Ovary (tissue), 7 donors: ENCODE measurements around a stretch of chr9.

GRCh38 chr9:73152859-73153648, 1.4 kb downstream of the ANXA1 start:
- PRO-cap, 7 experiments: peak in 2 of 7 experiments; most common plus-strand start chr9:73153100 (in 1); most common minus-strand start chr9:73153046 (in 2)
- RAMPAGE, long total RNA, 2 experiments: no peak in any of the 2 experiments

- PRO-cap, 7 experiments: no peak in any of the 7 experiments
- RAMPAGE, long total RNA, 2 experiments: no peak in any of the 2 experiments
Measured at GRCh38 chr9:73164315-73164978, 12.8 kb downstream of the ANXA1 start.

DNA sequence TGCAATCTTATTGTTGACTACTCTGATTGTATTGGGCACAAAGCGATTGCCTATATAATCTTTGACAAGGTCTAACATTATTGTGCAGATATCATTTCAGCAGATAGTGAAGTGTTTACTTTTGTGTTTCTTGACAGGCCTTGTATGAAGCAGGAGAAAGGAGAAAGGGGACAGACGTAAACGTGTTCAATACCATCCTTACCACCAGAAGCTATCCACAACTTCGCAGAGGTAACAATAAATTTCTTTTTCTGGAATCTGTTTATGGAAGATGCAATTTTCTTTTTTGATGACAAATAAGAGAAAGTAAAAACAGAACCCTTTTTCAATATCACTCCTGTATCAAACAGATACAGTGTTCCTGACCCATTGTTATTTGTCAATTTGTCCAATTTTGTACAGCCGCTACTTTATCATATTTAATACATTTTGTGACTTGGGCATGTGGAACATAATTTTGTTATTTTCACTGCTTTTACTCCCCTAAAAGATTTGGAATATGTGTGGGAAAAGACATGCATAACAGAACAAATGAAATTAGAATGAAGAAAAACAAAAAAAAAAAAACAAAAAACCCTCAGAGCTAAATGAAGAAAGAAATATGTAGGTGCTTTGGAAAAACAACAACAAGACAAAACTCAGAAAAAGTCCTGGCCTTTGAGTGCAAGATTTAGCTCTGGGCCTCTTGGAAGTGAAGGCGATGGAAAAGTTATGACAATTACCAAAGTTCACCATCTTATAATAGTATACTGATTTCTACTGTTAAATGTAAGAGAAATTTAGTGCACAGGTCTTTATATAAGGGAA, 13.5 kb downstream of the ANXA1 start:
- PRO-cap, 7 experiments: no peak in any of the 7 experiments
- RAMPAGE, long total RNA, 2 experiments: no peak in any of the 2 experiments

GRCh38 chr9:74087700-74088454, 409.3 kb upstream of the RORB start:
- PRO-cap, 7 experiments: no peak in any of the 7 experiments
- RAMPAGE, long total RNA, 2 experiments: no peak in any of the 2 experiments

DNA sequence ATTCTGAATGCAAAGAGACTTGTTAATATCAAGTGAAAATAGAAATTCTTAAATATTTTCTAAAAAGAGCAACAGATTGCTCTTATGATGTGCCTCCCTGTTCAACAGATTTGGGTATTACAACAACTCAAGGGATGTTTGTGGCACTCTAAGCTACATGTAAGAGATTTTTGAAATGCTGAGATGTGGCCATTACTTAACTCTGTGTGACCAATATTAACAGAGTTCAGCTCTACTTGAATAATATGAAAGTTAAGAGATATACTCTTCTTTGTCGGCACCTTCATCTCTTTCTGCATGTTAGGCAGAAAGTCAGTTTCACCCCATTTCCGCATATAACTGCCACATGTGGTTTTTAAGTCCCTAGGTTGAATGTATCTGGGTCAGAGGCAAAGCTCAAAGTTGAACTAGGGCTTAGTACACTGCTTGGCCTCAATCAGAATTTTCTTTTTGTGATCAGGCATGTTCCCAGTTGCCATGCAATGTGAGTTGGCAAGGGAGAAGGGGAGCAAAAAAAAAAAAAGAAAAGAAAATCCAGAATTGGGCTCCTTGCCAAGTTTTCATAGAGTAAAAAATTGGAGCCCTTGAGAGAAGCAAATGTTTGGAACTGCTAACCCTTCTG, 251.3 kb upstream of the RORB start:
- PRO-cap, 7 experiments: no peak in any of the 7 experiments
- RAMPAGE, long total RNA, 2 experiments: no peak in any of the 2 experiments

DNA sequence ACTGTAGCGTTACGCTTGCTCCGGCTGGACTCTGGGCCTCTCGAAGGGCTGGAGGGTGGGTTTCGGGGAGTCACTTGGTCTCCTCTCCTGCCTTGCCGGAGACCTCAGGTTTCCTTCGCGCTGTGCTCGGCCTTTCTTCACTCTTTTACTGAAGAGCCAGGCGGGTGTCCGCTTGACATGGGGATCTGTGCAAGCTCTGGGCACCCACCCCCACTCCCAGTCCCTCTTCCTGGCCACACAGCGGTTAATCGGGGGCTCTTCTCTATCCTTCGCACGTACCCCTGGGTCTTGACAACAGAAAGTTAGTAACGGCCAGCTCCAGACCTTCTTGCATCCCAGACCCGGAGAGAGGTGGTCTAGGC, 1.7 kb downstream of the RORB start:
- PRO-cap, 7 experiments: no peak in any of the 7 experiments
- RAMPAGE, long total RNA, 2 experiments: no peak in any of the 2 experiments

GRCh38 chr9:74886795-74887766, 640 bp downstream of the TRPM6 start:
- PRO-cap, 7 experiments: peak in 7 of 7 experiments; most common plus-strand start chr9:74887173 (in 7); most common minus-strand start chr9:74887063 (in 1)
- RAMPAGE, long total RNA, 2 experiments: no peak in any of the 2 experiments

- PRO-cap, 7 experiments: no peak in any of the 7 experiments
- RAMPAGE, long total RNA, 2 experiments: no peak in any of the 2 experiments
Measured at GRCh38 chr9:74949543-74949945, 3.2 kb downstream of the C9orf40 start.

- PRO-cap, 7 experiments: no peak in any of the 7 experiments
- RAMPAGE, long total RNA, 2 experiments: no peak in any of the 2 experiments
Measured at GRCh38 chr9:75172431-75173048, 84.2 kb downstream of the OSTF1 start.

DNA sequence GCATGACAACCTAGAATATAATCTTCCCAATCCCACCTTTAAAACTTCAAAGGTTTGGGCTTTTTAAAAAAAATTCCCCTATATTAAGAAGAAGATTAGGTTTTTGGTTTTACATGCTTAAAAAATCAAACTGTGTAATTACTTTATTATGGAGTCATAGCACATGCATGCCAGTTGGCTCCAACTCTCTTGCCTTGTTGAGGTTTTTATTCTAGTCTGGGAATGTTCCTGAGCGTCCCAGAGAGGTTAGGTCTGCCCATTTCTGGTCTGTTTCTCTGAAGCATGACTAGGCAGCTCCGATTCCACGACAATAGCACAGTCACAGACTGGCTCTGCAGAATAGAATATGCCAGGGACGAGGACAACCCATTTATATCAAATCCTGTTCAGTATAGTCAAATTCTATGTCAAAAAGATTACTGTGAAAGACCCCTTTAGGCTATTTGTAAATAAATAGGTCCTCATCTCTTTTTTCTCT, 217.0 kb downstream of the PCSK5 start:
- PRO-cap, 7 experiments: no peak in any of the 7 experiments
- RAMPAGE, long total RNA, 2 experiments: no peak in any of the 2 experiments

DNA sequence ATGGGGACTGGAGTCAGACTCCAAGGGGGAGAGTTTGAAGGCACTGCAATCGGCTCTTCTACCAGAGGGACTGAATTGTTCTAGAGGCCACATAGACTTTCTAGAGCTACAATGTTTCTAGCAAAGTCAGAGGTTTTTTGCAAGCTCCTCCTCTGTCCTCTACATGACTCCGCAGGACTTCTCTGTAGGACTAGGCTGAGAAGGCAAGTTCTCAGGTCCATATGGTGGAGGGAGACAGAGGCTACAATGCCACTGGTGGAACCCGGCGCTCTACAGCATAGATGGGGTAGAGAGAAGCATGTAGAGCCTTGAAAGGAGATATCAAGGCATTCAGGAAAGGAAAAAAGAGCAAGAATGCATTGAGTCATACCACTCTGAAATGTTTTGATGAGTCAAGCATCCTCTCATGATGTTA, 178.3 kb downstream of the RFK start:
- PRO-cap, 7 experiments: no peak in any of the 7 experiments
- RAMPAGE, long total RNA, 2 experiments: no peak in any of the 2 experiments

- PRO-cap, 7 experiments: peak in 5 of 7 experiments; most common plus-strand start chr9:76257616 (in 3); most common minus-strand start chr9:76257481 (in 1)
- RAMPAGE, long total RNA, 2 experiments: no peak in any of the 2 experiments
Measured at GRCh38 chr9:76257128-76257757, 137.0 kb downstream of the RFK start.

DNA sequence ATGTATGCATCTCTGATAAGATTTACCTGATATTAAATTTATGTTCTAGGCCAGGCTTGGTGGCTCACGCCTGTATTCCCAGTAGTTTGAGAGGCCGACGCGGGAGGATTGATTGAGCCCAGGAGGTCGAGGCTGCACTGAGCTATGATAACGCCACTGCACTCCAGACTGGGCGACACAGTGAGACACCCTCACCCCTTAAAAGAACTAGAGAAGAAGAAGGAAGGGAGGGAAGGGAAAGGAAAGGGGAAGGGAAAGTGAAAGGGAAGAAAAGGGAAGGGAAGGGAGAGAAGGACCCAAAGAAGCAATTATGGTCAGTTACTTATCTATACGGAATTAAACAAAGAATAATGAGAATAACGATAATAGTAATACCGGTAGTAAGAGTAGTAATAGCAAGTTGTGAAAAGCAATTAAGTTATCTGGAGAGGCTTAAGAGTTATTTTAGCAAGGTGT, 1.2 kb upstream of the RFK start:
- PRO-cap, 7 experiments: no peak in any of the 7 experiments
- RAMPAGE, long total RNA, 2 experiments: no peak in any of the 2 experiments

GRCh38 chr9:76401531-76401860, 7.3 kb upstream of the RFK start:
- PRO-cap, 7 experiments: no peak in any of the 7 experiments
- RAMPAGE, long total RNA, 2 experiments: no peak in any of the 2 experiments

DNA sequence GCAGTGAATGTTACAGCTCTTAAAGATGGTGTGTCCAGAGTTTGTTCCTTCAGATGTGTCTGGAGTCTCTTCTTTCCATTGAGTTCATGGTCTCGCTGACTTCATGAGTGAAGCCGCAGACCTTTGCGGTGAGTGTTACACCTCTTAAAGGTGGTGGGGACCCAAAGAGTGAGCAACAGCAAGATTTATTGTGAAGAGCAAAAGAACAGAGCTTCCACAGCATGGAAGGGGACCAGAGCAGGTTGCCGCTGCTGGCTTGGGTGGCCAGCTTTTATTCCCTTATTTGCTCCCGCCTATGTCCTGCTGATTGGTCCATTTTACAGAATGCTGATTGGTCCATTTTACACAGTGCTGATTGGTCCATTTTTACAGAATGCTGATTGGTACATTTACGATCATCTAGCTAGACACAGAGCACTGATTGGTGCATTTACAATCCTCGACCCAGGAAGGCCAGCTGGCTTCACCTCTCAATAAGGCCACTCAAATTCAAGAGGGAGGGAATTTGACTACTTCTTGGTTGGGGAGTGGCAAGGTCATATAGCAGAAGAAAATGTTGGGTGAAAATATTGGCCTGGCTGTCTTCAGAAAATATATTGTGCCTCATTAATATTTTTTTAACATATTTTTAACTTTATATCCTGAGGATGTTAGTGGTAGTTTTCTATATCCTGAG, 36.4 kb downstream of the GCNT1 start:
- PRO-cap, 7 experiments: no peak in any of the 7 experiments
- RAMPAGE, long total RNA, 2 experiments: no peak in any of the 2 experiments

GRCh38 chr9:76522929-76523494, 64.0 kb downstream of the GCNT1 start:
- PRO-cap, 7 experiments: no peak in any of the 7 experiments
- RAMPAGE, long total RNA, 2 experiments: no peak in any of the 2 experiments

DNA sequence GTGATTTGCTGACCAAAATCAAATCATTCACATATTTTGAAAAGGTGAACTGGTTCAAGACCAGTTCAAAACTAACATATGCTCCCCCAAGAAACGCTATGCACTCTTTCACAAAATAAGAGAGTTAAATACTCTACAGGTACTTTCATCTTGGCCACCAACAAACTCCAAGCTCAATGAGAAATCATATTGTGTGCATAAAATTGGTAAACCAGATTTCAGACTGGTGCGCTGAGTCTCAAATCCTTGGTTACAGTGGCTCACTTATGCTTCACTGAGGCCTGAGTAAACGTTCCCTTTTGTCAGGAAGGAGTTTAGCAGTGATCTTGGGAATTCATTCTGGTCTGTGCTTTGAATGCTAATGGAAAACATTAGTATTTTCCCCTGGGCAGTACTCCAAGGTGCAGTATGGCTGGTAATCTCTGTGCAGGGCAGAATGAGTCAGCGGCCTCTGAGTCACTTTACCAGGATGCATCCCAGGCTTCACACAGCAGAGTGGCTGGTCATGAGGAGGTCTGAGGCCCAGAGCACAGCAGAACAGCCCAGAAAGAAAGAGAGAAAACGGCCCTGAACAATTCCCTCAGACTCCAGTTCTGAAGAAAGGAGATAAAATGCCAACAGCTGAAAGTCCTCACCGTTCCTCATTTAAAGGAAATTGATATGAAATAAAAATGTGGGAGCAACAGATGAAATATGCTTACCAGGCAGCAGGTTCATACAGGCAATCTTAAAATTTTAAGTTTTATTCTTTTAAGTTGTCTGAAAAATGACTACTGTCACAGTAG, 87.7 kb downstream of the PRUNE2 start:
- PRO-cap, 7 experiments: peak in 6 of 7 experiments; most common plus-strand start position 486 of the sequence (in 6); most common minus-strand start position 273 of the sequence (in 1)
- RAMPAGE, long total RNA, 2 experiments: no peak in any of the 2 experiments

DNA sequence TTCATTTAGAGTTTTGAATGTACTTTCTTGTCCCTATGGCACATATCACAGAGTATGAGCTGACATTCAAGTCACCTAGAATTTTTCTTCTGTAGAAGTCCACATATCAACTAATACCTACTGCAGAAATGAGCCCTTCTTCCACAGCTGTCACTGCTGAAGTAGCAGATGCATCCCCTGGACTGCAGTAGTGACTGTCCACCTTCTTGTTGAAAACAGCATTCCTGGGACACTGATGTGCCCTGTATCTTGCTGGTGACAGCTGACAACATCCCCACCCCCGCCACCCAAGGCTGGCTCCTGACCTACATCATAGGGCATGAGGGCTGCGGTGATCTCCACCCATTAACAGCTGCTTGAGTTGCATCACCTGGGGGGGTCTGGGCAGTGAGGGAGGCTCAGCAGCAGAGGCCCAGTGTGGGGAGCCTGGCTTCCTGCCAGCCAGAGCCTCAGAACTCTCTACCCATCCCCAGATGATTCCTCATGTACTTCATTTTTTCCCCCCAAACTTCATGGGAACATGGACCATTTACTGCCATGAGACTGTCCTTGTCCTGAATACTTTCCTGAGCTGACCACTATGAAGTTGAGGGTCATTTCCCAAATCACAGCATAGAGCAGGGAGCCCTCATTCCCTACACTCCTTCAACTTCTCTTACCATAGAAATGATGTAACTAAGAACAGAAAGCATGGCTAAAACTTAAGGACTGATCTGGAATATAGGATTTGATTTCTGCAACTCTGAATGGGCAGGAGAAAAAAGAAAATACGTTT, 4.1 kb downstream of the PRUNE2 start:
- PRO-cap, 7 experiments: no peak in any of the 7 experiments
- RAMPAGE, long total RNA, 2 experiments: no peak in any of the 2 experiments

GRCh38 chr9:77177828-77178419, 590 bp downstream of the VPS13A start:
- PRO-cap, 7 experiments: peak in 2 of 7 experiments; most common plus-strand start chr9:77178147 (in 1); most common minus-strand start chr9:77178331 (in 2)
- RAMPAGE, long total RNA, 2 experiments: no peak in any of the 2 experiments

GRCh38 chr9:77647367-77648200, 538 bp downstream of the GNA14 start:
- PRO-cap, 7 experiments: peak in 6 of 7 experiments; most common plus-strand start chr9:77648047 (in 4); most common minus-strand start chr9:77648057 (in 6)
- RAMPAGE, long total RNA, 2 experiments: start-site peak on the minus strand in 1 of 2 experiments, at chr9:77648002-77648036 at its widest, 20 reads per replicate